ENCODE measurements around the genes MYOF and PDLIM1.

DNA sequence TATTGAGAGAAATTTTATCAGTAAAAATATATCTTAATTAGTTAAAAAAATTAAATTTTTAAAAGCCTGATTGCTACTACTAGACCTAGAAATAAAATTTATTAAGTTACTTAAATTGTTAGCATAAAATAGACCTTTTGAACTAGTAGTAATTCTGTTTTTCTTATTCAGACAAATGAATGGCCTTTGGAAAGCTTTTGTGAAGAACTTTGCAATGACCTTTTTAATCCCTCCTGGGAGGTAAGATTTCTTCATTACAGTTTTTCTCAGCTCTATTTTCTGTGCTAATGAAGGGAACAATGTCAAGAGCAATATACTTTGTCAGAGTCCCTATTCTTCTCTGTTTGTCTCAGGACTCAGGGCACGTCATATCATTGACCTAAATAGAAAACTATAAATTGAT is 33.5 kb downstream of the BTAF1 start:
- PRO-cap, result no peak
- RAMPAGE, long total RNA, result no peak

GRCh38 chr10:92032790-92033818 is 109.5 kb downstream of the BTAF1 start:
- PRO-cap, result no peak
- RAMPAGE, long total RNA, result no peak

GRCh38 chr10:92192169-92192847 is 98.6 kb downstream of the CPEB3 start:
- PRO-cap, result no peak
- RAMPAGE, long total RNA, result no peak

- PRO-cap, result no peak
- RAMPAGE, long total RNA, result no peak
These were observed 1.8 kb downstream of the IDE start for GRCh38 chr10:92571938-92572659.

GRCh38 chr10:92818088-92818375 is 30.3 kb upstream of the EXOC6 start:
- PRO-cap, result no peak
- RAMPAGE, long total RNA, result no peak

DNA sequence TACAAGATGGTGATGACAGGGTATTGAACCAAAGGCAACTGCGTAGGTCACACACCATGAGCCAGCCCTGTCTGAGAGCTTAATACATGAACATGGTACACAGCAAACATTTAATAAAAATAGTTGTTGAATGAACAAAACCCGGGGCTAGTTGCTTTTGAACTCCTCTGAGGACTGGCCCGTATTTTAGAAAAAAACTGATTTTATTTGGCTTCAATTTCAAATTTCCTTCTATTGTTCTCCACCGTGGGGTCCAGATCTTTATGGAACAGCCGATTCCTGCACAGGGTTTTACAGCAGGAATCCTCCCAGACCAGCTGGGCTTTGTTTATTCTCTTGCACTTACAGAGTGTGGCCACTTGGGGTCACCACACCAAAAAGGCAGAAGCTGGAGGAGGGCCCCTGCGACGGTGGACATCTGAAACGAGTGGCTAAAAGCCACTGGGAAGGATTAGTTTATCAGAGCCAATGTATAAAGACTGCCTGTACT is 5.4 kb upstream of the EXOC6 start:
- PRO-cap, result unidirectional peak, minus-strand start at position 176 of the sequence
- RAMPAGE, long total RNA, result no peak

- PRO-cap, result unidirectional peak, plus-strand start at chr10:93258566
- RAMPAGE, long total RNA, result no peak
These were observed 184.7 kb downstream of the CYP26A1 start for GRCh38 chr10:93258451-93258715.

GRCh38 chr10:93288612-93289381 is 193.3 kb downstream of the MYOF start:
- PRO-cap, result no peak
- RAMPAGE, long total RNA, result no peak

DNA sequence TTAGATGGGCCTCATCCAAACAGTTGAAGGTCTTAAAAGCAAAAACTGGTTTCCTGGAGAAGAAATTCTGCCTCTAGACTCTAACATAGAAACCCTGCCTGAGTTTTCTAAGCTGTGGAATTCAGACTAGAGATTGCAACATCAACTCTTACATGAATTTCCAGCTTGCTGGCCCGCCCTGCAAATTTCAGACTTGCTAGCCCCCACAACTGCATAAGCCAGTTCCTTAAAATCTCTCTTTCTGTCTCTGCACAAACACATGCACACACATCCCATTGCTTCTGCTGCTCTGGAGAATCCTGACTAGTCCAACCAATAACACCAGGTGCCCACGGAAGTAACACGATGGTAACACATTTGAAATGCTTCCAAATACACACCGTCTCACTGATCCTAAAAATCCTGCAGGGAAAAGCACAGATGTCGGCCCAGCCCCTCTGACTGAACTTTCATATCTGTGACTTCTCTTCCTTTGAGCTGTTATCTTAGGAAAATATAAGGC is 18.0 kb downstream of the MYOF start:
- PRO-cap, result no peak
- RAMPAGE, long total RNA, result no peak

DNA sequence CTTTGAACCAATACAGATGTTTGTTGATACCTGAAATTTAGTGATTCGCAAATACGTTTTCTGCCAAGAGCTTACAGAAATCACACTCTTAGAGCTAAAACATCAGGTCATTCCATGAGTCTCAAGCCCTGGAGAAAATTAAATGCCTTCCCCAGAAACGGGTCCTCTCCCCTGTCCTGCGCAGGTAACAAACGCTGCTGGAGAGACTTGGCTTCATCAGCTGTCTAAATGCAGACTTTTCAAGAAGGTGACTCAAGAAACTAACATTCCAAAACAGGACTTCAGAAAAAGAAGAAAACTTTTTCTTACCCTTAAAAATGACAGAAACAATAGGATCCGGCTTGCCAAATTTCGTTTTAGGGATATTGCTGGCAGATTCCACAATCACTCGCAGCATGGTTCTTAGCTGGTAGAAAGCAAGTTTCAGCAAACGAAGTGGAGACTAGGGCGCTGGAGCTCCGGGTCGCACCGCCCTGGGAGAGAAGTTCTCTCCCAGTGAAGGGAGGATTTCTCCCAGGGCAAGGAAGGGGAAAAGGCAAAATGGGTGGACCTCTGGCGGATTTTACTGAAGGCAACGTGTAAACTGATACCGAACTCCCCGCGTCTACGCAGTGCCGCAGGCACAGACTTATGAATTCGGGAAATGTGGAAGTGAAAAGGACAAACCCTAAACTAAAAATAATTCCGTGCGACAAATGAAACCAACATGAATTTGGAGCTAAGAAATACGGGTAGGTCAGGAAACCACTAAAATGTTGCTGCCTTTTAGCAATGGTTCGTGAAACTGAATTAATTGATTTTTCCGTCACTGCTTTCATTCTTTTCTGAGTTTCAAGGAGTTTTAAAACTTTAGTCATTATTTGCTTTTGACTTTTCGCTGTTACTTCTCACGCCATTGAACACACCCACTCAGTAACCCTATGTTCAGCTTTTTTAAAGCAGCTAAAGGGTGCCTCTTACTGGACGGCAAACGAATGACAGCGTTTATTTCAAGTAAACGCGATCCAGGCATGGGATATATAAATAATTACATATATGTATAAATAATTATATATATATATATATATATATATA is at the start of gene MYOF:
TSS of gene MYOF (minus strand) at position 537 of the 1,074 bp plus-strand sequence.
- PRO-cap, result bidirectional peak, plus-strand start at position 516 of the sequence, minus-strand start at position 497 of the sequence; unidirectional peak, minus-strand start at position 636 of the sequence; unidirectional peak, minus-strand start at position 826 of the sequence; unidirectional peak, minus-strand start at position 897 of the sequence
- RAMPAGE, long total RNA, result no peak

DNA sequence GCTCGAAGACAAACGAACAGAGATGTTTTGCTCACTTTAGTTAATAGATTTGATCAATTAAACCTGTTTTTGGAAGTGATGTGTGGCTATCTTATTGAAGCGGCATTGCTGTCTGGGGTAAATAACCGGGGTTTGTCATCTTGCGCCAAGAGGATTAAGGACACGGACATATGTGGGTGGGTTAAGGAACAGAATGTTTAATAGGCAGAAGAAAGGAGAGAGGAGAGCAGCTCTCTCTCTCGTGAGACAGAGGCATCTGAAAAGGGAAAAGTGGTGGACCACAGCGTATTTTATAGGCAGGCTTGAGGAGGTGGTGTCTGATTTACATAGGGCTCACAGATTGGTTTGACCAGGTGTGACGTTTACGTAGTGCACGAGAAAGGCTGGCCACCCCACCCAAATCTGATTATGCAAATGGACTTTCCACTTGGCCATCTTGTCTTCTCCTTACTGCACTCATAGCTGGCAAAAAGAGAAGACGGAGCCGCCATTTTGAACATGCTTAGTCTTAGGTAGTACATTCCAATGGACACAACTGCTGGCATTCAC is 11.0 kb downstream of the RBP4 start:
- PRO-cap, result no peak
- RAMPAGE, long total RNA, result no peak

DNA sequence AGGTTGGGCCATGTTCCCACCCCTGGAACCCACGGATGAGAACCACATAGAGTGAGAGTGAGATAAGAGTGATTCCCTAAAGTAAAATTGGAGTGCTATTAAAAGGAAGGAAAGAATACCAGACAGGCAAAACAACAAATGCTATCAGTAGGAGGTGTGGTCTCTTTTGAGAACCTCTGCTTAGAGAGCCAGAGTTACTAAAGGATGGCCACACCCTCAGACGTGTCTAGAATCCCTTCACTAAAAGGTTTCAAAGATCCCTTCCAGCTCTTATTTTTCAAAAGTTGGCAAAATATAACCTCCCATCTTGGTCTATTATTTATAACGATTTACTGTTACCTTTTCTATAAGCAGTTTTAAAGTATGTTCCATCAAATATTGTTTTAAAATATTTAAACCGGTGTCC is 49.3 kb downstream of the LGI1 start:
- PRO-cap, result no peak
- RAMPAGE, long total RNA, result no peak

DNA sequence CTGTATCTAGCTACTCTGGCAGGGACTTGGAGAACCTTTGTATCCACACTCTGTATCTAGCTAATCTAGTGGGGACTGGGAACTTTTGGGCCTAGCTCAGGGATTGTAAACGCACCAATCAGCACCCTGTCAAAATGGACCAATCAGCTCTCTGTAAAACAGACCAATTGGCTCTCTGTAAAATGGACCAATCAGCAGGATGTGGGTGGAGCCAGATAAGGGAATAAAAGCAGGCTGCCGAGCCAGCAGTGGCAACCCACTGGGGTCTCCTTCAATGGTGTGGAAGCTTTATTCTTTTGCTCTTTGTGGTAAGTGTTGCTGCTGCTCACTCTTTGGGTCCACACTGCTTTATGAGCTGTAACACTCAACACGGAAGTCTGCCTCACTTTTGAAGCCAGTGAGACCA is 48.0 kb upstream of the SLC35G1 start:
- PRO-cap, result no peak
- RAMPAGE, long total RNA, result no peak

DNA sequence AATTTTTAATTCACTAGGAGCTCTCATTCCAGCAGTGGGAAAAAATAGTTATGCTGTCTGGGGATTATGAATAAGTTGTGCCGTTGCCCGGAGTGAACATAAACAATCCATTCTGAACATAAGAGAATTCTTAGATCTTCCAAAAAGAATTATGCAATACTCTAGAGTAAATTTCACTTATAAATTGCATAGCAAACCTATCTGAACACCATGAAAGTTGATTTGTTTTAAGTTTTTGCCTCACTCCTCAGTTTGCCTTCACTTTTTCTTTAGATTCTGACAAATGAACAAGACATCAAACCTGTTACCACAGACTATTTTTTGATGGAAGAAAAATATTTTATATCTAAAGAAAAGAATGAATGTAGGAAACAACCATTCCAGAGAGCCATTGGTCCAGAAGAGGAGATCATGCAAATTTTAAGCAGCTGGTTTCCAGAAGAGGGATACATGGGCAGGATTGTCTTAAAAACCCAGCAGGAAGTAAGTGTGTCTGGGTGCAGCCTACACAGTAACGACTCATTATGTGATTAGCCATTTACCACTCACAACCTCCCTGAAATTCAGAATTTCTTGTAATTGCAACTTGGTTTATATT is 46.4 kb downstream of the NOC3L start:
- PRO-cap, result no peak
- RAMPAGE, long total RNA, result no peak

DNA sequence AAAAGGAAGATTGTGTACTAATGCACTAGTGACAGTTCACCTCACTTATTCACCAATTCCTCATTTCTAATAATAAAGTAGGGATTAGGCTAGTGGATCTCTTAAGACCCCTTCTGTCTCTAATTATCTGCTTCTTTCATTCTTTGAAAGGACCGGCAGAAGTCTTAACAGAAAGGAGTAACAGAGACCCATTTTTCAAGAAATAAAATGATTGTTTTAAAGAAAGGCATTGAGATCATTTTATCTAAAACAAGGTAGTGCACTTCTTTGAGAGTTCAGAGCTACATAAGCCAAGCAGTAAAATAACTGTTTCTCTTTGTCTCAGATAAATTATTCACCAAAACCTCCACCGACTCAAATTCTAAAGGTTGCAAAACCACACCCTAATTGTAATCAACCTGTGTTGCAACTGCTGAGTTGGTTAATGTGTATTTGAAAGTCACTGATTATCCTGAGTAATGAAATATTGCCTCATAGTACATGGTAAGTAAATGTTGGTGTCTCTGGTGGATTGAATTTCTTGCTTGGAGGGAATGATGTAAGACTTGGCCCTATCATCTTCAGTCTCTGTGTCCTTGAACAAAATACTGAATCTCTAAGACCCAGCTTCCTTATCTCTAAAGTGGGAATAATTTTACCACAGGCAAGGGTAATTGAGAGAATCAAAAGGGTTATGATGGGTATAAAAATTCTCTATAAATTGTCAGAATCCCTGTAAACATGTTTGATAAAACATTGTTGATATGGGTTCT is 35.9 kb upstream of the CYP2C9 start:
- PRO-cap, result no peak
- RAMPAGE, long total RNA, result no peak

DNA sequence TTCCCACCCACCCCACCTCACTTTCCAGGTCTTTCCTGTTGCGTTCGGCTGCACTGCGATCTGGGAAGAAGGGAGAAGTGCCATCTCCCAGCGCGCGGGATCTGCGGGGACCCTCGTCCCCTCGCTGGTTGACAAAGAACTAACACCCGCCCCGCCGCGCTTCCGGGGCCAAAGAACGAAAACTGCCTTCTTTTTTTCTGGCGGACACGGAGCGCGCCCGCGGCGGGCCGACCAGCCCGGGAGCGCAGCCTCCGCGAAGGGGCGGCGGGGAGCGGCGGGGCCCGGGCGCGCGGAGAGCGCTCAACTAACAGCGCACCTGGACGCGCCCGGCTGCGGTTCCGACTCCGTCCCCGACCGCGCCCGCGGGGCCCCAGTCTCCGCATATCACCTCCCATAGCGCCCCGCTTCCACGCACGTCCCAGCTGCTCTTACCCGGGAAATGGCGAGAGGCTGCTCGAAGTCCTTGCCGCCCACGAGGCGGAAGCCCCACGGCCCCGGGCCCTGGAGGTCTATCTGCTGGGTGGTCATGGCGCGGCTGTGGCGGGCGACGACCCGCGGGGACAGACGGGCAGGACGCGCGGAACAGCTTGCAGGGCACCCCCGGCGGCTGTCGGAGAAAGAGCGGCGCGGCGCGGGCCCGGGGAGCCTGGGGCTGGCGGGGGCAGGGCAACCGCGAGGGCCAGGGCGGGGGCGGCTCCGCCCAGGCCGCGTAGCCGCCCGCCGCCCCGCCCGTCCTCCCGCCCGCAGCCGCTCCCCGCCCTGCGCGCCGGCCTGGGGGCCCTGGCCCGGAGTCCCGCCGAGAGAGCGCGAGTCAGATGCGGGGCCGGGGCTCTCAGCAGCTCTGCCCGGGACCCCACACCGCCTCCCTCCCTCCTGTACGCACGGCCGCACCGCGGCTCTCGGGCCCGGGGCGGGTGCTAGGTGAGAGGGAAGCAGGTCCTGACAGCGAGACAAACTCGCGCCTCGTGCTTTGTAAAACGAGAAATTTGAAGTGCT is at the start of gene PDLIM1:
TSS of gene PDLIM1 (minus strand) at position 616 of the 996 bp plus-strand sequence.
- PRO-cap, result bidirectional peak, plus-strand start at position 53 of the sequence, minus-strand start outside the sequence; bidirectional peak, plus-strand start at position 788 of the sequence, minus-strand start at position 612 of the sequence
- RAMPAGE, long total RNA, result no peak

GRCh38 chr10:95328577-95329444 is 38.0 kb upstream of the PDLIM1 start:
- PRO-cap, result no peak
- RAMPAGE, long total RNA, result no peak

DNA sequence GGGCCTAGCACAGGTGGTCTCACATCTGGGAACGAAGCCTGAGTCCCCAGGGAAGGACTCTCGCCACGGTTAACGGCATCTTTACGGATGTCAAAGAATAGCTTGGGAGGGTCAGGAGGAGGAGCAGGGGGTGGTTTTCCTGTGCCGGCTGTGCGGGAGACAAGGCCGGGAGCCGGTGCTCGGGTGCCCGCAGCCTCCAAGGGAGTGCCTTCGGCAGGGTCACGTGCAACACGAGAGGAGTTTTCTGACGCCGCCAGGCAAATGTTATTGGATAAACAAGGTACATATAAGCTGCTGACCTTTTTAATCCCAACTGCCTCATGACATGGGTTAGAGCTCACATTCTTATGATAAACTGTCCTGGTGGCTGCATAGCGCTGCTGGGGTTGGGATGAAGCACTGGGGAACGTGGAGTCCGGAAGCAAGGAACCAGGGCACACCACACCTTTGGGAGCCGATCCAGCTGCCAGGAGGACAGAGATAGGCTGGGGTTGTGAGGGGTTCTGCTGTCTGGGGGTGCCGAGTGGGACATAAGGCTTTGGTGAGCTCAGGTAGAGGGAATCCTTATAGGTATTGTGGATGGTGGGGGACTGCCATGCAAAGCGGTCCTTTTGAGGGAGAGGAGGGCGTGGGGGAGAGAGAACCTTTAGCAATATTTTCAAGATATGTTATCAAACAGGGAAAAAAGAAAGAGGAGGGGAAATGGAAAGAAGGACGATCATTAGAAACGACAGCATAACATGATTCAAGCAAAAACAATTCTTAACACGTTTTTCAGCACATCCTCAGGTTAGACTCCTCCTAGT is 124.9 kb upstream of the PDLIM1 start:
- PRO-cap, result bidirectional peak, plus-strand start at position 380 of the sequence, minus-strand start at position 206 of the sequence
- RAMPAGE, long total RNA, result no peak

- PRO-cap, result no peak
- RAMPAGE, long total RNA, result no peak
These were observed 125.7 kb upstream of the PDLIM1 start for GRCh38 chr10:95416373-95417005.

DNA sequence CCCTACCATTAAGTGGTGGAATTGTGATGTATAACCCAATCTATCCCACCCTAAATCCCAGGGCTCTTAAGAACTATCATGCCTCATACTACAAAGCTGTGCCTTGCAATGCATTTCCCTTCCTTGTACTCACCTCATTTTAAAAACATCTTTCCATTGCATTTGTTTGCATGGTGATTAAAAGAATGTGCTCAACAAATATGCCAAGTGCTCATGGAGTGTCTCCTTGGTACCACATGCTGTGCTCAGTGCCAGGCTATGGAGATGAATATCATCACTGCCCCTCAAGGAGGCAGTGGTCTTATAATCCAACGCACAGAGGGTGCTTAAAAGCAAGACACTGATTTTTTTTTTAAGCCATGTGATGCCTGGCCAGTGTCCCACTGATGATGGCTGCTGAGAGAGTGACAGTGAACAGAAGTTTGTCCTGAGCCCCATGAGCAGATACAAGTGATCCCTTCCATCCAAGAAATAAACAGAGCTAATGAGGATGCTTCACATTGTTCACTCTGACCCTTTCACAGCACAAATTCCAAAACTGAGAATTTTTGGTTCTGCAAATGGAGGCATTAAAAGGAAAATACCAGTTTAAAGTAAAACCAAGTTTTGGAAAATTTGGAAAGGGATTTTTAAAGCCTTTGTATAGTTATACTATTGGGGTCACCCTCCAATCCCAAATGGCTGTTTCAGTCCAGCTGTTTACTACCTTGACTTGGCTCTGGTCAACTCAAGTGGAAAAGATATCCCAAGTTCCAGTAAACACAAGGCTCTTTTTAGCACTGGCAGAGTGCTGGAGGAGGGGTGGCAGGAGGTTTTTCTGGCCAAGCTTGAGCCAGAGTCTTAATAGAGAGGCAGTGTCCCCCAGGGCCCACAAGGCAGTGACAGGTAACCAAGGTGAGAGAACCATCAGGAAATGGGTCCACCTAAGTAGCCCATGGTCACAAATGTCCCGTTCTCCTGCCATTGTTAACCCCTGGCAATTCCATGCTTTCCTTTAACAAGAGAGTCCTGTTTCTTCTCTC is 97.9 kb downstream of the SORBS1 start:
- PRO-cap, result bidirectional peak, plus-strand start at position 474 of the sequence, minus-strand start at position 342 of the sequence
- RAMPAGE, long total RNA, result no peak

Data from urinary bladder (tissue), 3 donors.